HT1080 (cell line): ENCODE measurements around the genes TOMM20 and GNG4.

DNA sequence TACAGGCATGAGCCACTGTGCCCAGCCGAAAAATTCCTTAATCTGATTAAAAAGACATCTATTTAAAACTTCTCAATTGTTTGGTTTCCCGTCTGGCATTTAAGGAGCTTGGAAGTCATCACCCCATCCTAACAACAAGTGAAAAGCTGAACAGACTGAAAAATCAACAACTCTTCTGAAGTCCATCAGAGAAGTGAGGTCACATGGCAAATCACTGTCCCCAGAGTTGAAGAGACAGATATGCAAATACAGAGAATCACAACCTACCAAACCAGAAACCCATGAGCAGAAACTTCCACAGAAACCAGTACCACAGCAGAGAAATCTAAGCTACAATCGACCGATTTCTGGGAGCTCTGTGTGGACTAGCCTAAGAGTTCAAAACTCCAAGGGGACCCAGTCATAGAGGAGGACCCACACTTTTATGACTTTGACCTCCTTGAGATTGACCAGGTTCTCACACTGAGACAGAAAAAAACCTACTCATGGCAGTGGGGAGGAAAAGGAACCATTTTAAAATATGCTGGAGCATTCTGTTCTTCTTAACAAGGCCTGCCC lies 93.8 kb downstream of the TOMM20 start:
RAMPAGE:
- cytosol, long total RNA, result no peak
- long total RNA, result no peak
- nucleus, long total RNA, result no peak

DNA sequence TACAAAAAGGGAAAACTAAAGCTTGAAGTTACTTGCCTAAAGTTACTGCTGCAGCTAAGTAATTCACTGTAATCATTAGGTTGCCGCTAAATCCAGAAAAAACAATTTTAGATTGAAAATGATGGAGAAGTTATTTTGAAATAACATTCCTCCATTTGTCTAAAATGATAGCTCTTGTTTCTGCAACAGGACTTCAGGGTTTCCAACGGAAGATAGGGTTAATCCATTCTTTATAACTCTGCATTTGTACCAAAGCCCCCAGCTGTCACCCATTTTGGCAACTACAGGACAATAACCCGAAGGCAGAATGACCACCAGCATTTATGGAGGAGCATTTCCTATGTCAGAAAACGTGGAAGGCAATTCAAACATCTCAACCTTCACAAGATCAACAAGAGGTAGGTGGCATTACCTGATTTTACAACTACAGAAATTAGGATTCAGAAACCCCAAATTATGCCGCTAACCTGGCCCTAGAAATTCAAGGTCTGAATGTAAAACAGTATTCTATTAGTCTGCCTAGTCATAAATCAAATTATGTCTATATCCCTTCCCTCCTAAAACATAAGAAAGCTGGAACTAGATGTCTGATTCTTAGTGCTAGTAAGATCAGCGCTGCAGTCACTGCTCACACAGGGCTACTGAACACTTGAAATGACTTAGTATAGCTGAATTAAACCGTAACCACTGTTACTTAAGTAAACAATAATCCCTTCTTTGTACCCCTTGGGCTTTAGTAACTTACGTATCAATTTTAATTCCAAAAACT lies 1.6 kb downstream of the TOMM20 start:
RAMPAGE:
- cytosol, long total RNA, result no peak
- long total RNA, result no peak
- nucleus, long total RNA, result no peak

DNA sequence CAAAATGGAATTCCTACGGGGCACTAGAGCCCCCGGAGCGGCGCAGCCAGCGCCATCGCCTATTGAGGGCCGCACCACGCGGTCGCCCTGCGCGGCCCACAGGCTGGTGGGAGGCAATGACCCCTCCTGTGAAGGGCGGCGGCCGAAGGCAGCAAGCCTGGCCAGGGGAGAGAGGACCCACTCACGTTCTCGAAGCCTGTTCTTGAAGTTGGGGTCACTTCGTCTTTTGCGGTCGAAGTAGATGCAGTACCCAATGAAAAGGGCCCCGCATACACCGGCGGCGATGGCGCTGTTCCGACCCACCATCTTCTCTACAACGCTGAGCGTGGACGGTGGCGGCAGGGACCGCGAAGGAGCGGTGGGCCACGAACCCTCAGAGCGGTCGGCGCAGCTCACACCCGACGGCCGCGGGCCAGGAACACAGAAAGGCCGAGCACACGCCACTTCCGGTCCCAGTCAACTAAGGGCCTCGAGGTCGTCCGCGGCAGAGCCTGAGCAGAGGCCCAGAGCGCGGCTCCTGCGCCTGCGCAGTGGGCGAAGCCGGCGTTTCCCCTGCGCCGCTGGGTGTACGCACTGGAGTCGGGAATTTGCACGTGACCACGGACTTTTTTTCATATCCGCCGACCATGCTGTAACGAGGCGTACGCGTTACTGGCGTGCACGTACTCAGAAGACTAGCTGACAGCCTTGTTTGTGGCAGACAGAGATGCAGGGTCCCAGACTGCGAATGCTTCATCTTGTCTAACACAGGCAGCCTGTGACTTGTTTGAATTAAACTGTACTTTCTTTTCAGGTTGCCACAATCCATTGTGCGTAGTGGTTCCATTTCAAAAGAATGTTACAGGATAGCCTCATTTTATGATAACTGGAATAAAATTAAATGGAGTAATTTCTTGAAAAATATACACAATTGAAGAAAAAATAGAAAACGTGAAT lies at the start of gene TOMM20:
Gene TOMM20, minus strand, starts transcription at position 428 of the 936 bp plus-strand sequence.
RAMPAGE:
- cytosol, long total RNA, result start-site peak on the minus strand centred at position 459 of the sequence, 120 bp wide, 412 and 137 reads in 2 replicates
- long total RNA, result start-site peak on the minus strand centred at position 407 of the sequence, 27 bp wide, 98 reads
- nucleus, long total RNA, result no peak

DNA sequence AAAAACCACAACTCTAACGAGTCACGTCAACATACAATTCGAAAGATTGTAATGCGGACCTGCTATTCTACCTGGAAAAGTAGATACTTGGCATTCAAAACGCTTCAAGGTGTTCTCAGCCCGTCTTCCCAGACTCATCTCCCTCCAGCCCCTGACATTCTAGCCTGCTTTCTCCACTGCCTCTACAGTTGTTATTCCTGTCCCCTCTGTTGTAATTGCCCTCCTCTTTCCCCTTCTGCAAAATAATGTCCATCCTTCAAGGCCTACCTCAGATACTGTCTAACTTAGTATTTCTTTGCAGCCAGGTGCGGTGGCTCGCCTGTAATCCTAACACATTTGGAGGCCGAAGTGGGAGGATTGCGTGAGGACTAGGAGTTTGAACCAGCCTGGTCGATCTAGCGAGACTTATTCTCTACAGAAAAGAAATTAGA lies 651 bp upstream of the RBM34 start:
RAMPAGE:
- cytosol, long total RNA, result no peak
- long total RNA, result no peak
- nucleus, long total RNA, result no peak

DNA sequence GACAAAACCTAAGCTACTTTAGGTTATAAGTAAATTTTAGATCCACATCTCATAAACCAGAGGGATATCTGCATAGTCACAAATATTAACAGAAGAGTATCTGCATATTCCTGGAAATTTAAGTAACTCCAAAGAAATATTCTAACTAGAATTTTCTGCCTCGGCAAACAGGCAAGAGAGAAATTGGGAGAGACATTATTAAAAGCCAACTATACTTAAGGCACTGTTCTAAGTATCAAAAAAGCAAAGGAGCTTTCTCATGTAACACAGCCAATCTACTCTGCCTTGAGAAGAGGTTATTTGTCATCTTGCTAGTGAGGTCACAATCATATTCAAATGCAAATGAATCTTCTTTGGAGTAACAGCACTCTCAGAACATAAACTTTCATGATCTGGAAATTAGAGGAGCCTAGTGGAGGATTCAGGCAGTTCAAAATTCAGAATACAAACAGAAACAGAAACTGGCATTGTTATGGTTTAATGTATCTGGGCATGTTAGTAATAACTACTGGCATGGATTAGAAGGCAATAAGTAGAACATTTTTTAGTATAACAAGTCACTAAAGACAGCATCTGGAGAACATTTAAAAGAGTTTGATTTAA lies 57.4 kb downstream of the ARID4B start:
RAMPAGE:
- cytosol, long total RNA, result no peak
- long total RNA, result no peak
- nucleus, long total RNA, result no peak

DNA sequence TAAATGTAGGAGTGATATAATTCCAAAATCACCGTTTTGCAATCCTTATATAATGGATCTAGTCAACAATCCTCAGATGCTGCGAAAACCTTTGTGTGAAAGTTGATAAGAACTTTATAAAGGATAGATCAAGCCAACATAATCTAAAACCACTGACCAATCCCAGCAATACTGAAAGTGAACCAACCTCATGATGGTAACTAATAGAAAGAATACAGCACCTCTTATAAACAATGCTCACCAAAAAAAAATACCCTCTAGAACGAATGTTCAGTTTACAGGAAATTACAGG lies 30.6 kb downstream of the ARID4B start:
RAMPAGE:
- cytosol, long total RNA, result no peak
- long total RNA, result no peak
- nucleus, long total RNA, result no peak

RAMPAGE:
- cytosol, long total RNA, result no peak
- long total RNA, result no peak
- nucleus, long total RNA, result no peak
Measured at GRCh38 chr1:235310421-235311051, 17.4 kb downstream of the ARID4B start.

GRCh38 chr1:235458408-235459075 lies 45.7 kb downstream of the B3GALNT2 start:
RAMPAGE:
- cytosol, long total RNA, result no peak
- long total RNA, result no peak
- nucleus, long total RNA, result no peak

DNA sequence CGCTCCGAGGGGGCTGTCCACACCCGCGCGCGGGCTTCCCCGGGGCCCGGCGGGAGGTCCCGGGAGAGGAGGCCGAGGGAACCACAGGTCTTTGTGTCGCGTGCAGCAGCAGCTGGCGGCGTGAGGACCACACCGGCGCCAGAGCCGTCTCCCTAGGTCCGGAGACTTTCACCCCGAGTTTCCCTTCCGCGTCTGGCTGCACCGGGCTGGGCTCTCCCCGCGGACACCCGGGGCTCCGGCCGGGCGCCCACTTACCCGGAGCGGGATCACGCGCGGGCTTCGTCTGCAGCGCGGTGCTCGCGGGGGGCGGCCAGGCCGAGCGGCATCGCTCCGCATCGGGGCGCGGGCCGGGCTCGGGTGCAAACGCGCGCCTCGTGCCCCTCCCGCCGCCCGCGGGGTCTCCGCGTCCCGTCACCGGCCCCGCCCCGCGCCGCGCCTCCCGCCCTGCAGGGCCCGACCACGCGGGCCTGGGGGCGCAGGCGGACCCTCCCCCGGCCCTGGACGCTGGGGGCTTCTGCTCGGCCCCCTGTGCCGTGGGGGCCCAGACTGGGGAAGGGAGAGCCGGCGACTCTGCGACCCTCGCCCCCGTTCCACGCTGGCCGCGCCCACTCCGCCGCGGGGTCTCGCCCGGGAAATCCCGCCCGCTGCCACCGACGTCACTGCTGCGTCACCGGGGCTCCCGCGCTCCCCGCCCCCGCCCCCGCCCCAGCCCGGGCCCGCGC lies at the start of gene GNG4:
Gene GNG4, minus strand, starts transcription at position 378 of the 722 bp plus-strand sequence.
RAMPAGE:
- cytosol, long total RNA, result no peak
- long total RNA, result no peak
- nucleus, long total RNA, result no peak

RAMPAGE:
- cytosol, long total RNA, result no peak
- long total RNA, result no peak
- nucleus, long total RNA, result no peak
Measured at GRCh38 chr1:235845608-235846215, 21.0 kb downstream of the LYST start.

DNA sequence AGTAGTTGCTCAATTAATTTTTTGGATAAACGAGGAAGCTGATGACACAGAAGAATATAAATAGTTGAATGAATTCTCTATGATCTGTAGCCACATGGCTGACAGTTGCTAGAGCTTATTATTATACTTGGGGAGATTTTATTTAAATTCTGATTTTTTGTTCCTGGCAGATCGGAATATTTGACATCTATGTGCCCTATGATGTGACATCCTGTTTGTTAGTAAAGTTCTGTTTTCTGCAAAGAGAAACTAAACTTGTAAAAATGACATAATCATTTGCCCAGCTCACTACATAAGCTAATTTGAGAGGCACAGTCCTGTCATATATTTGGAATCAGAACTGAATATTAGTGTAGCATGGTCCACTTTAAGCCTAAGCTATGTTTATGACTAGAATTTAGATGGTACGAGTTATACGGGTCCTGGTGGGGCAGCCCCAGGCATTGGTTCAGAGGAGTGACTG lies 9.8 kb upstream of the LYST start:
RAMPAGE:
- cytosol, long total RNA, result no peak
- long total RNA, result no peak
- nucleus, long total RNA, result no peak

GRCh38 chr1:235903036-235903469 lies 36.3 kb upstream of the LYST start:
RAMPAGE:
- cytosol, long total RNA, result no peak
- long total RNA, result no peak
- nucleus, long total RNA, result no peak

RAMPAGE:
- cytosol, long total RNA, result no peak
- long total RNA, result no peak
- nucleus, long total RNA, result no peak
Measured at GRCh38 chr1:235938535-235939266, 72.0 kb upstream of the LYST start.

DNA sequence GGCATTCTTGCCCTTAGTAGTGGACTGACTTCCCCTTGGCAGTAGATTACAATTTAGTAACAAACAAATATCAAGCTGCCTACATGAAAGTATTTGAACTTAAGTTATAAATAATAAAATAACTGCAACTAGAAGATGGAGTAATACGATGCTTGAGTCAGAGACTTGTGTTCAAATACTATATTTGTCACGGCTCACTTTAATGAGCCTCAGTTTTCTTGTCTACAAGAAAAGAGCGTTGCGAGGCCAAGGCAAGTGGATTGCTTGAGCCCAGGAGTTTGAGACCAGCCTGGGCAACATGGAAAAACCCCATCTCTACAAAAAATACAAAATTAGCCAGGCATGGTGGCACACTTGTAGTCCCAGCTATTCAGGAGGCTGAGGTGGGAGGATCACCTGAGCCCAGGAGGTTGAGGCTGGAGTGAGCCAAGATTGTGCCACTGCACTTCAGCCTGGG lies 43.1 kb downstream of the NID1 start:
RAMPAGE:
- cytosol, long total RNA, result no peak
- long total RNA, result no peak
- nucleus, long total RNA, result no peak

GRCh38 chr1:236174196-236174970 lies 32.0 kb downstream of the GPR137B start:
RAMPAGE:
- cytosol, long total RNA, result no peak
- long total RNA, result no peak
- nucleus, long total RNA, result no peak

RAMPAGE:
- cytosol, long total RNA, result no peak
- long total RNA, result no peak
- nucleus, long total RNA, result no peak
Measured at GRCh38 chr1:236206311-236206745, 64.0 kb downstream of the GPR137B start.

DNA sequence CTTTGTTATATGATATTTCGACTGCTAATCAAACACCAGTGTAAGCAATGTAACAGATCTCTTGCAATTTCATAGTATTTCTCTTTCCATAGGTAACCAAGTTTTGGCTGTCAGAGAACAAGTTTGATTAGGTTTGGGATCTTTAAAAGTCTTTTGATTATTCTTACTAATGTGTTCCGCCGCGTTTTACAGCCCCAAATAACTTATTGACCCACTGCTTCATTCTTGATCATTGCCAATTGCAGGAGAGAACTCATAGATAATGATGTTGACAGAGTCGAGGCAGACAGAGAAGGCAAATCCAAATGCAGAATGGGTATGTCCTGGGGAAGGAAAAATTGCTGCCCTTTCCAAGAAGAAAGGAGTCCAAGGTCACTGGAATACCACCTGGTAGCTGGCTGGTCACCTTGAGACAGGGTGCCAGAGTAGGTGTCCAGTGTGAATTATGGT lies 28.3 kb upstream of the ERO1B start:
RAMPAGE:
- cytosol, long total RNA, result no peak
- long total RNA, result no peak
- nucleus, long total RNA, result no peak

GRCh38 chr1:236332360-236332746 lies 50.6 kb upstream of the ERO1B start:
RAMPAGE:
- cytosol, long total RNA, result no peak
- long total RNA, result no peak
- nucleus, long total RNA, result no peak

DNA sequence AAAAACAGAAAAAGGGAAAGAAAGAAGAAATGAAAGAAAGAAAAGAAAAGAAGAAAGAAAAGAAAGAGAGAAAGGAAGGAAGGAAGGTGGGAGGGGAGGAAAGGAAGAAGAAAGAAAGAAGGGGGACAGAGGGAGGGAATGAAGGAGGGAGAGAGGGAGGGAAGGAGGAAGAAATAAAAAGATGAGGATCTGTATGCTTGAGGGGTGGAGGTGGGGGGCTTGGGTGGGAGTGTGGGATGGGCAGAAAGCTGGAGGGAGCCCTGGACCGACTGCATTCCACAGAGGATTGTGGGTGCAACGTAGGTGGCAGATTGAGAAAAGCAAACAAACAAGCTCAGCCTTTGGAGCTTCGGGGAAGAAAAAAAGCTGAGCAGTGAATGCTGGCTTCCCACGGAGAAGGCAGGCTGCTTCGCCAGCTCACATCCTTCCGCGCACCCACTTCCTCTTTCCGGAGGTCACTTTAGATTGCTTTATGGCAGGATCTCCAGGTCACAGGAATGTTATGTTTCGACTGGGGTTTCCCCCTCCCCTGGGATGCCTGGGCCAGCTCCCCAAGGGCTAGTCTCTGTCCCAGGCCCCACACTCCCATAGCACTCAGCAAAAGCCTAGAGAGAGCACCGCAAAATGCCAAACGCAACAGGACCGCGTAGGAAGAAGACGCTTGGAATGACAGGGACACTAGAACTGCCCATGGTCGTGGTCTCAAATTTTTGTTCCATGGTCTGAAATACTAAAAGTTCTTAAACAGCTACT lies 20.7 kb upstream of the LGALS8 start:
RAMPAGE:
- cytosol, long total RNA, result no peak
- long total RNA, result no peak
- nucleus, long total RNA, result no peak

DNA sequence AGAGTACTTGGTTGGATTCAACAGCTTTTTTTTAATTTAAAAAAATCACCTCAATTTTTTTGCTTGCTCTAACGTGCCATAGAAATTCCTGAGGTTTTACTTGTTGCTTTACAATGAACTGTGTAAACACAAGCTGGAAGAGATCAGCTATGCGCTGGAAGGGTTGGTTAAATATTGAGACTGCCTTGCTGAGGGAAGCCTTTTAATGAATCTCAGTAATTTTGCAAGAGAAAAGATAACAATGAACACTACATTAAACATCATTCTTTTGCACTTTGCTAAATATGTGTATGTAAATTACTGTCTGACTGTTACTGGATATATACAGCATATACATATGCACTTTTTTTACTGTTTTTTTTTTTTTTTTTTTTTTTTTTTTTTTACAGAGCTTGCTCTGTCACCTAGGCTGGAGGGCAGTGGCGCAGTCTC lies 6.5 kb upstream of the LGALS8 start:
RAMPAGE:
- cytosol, long total RNA, result no peak
- long total RNA, result no peak
- nucleus, long total RNA, result no peak